Bronchus (tissue), 1 donor: ENCODE data around the genes STK32C and CFAP46.

GRCh38 chr10:131981176-131981661 is 504 bp downstream of the BNIP3 start:
- PRO-cap, result no peak

DNA sequence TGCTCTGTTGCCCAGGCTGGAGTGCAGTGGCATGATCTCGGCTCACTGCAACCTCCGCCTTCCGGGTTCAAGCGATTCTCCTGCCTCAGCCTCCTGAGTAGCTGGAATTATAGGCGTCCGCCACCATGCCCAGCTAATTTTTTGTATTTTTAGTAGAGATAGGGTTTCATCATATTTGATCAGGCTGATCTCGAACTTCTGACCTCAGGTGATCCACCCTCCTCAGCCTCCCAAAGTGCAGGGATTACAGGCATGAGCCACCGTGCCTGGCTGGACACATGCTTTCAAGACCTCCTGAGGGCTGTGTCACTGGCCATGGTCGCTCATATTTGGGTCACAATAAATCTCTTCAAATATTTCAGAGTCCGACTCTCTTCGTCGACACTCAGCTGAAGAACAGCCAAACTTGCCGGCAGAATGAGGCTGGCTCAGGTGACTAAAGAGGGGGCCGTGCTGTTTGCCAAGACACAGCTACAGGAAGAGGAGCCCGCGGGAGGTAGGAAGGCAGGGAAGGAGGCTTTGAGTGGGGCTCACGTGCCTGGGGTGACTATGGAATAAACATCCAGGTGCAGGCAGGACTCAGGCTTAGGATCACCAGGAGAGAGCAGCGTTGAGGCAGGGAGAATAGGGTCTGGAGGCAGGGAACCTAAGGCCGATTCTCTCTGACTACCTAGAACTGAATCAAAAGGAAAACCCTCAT is 19.3 kb upstream of the BNIP3 start:
- PRO-cap, result bidirectional peak, plus-strand start at position 575 of the sequence, minus-strand start at position 398 of the sequence

DNA sequence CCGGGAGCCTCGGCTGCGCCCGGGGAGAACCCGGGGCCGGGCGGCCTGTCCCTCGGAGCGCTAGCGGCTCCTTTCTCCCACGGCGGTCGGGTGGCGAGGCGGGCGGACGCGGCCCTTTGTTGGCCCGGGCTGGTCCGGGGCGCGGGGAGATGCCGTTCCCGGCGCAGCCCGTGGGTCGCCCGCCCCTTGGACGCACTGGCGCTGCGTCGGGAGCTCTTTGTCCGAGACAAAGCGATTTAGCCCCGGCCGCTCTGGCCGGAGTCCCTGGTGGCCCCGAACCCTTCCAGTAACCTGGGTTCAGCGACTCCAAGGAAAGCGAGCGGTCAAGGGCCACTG is 624 bp downstream of the DPYSL4 start:
- PRO-cap, result no peak

- PRO-cap, result unidirectional peak, plus-strand start at chr10:132307153; unidirectional peak, plus-strand start at chr10:132307167; bidirectional peak, plus-strand start at chr10:132308186, minus-strand start at chr10:132307947
Observed at GRCh38 chr10:132307041-132308024, at the start of gene STK32C. Gene STK32C (minus strand): TSS chr10:132307950.

- PRO-cap, result no peak
Observed at GRCh38 chr10:132412857-132413284, 15.9 kb downstream of the PWWP2B start.

DNA sequence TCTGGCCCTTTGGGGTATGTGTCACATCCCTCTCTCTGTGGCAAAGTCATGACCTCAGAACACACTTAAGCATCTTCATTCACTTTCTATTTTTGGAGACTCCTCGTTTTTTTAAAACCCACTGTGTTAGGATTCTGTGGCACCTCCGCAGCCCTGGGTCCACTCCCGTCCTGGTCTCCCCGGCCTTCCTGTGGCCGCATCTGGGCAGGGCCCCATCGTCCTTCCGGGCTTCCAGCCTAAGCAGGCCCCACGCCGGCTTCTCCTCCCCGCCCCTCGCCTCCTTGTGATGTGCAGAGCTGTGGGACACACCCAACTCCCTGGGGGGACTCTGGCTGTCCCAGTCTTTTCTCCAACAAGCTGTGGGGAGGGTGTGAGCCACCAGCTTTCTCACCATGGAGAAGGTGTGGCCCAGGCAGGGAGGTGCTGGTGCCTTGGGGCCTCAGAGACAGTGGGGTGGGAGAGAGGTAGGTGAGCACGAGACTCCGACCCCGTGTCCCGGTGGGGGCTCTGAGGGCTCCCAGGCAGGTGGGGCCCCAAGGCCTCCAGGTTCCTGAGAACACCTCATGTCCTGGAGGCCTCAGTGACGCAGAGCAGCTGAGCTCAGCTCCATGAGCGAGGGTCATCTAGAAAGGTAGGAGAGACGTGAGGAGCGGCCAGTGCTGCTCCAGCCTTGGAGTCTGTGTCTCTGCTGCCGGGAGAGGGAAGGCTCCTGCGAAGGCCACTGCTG is 16.6 kb downstream of the PWWP2B start:
- PRO-cap, result no peak

DNA sequence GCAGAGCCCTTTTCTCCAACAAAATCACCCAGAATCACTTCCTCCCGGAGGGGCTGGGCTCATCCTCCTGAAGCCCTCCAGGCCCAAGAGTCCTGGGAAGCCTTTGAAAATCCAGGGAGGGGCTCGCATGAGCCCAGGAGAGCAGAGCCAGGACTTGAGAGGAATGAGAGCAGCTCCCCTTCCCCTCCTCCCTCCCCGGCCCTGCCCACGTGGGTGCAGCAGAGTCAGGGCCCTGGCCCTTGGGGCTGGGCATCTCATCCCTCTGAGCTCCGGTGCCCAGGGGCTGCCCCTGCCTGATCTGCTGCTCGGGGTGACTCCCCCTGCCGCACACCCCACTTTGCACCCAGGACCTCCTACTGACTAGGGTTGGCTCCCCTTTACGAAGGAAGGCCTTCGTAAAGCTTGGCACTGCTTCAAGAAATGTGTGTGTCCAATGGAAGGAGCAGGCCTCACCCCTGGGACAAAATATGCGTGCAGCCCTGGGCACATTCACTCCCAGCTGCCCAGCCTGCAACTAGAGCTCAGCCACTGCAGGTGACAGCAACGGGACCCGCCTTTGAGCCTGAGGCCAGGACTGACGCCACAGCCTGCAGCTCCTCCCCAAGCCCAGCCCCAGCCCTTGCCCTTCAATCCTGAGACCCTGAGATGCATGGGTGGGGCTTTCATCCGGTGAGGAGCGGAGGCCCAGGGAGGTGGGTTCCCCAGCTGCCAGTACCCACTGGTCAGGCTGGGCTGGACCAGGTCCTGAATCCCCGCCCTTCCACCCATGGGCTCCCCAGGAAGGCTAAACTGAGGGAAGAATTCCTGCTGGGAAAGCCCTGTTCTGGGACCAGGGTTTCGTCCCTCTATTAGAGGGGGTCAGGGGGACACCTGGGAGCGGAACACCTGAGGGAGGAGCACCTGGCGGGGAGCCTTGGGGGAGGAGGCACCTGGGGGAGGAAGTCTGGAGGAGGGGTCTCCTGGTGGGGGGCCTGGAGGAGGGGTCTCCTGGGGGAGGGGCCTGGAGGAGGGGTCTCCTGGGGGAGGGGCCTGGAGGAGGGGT is 21.8 kb downstream of the PWWP2B start:
- PRO-cap, result bidirectional peak, plus-strand start at position 665 of the sequence, minus-strand start at position 264 of the sequence

DNA sequence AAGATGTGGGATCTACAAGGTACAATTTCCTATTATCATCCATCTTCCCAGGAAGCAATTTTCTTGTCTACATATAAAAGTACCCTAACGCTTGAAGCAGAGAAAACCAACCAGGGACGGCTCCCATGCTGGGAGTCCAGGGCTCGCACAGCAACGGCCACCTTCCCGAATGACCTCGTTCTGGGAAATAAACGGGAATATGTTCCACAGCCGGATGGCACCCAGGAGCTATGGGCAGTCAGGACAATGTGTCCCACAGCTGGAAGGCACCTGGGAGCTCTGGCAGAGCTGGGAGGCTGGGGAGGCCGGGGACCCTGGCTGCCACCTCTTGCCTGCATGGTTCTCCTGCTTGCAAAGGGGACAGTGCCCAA is 21.9 kb upstream of the INPP5A start:
- PRO-cap, result no peak

- PRO-cap, result bidirectional peak, plus-strand start at chr10:132518867, minus-strand start at chr10:132518721
Observed at GRCh38 chr10:132517878-132519014, 19.3 kb upstream of the INPP5A start.

DNA sequence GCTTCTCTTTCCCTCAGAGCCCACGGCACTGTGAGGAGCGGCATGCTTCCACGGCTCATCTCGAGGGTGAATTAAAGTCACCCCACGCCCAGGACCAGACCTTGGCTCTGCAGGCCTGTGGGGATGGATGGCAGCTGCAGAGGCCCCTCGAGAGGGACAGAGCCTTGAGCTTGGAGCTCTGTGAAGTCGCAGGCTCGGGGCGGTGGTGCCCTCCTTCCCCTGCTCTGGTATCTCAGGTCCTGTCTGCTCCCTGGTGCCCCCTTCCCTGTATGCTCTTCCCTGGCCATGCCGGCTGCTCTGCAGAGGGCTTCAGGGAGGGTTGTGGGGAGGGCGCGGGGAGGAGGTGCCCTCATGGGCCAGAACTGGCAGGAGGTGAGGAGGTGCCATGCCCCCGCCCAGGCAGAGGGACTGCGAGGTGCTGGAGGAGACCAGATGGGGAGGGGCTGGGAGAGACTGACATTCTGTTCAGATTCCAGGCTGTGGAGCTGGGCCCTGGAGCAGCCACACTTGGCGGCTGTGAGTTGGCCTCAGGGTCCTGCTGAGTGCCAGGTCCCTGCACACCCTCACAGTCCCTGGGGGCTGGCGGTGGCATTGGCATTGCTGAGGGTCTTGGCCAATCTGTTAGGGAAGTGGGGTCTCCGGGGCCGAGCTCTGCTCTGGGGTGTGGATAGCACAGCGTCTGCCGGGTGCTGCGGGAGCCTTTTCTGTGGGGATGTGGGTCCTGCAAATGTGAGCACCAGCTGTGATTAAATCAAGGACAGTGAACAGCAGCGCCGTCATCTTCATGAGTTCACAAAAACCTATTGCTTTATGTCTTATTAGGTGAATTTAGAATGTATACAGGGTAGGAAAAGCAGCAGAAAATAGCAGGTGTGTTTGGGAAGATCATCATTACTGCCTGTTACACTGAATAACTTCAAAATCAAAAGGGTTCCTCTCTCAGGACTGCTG is 25.4 kb downstream of the INPP5A start:
- PRO-cap, result no peak

GRCh38 chr10:132571039-132571554 is 33.5 kb downstream of the INPP5A start:
- PRO-cap, result unidirectional peak, plus-strand start at chr10:132571425

DNA sequence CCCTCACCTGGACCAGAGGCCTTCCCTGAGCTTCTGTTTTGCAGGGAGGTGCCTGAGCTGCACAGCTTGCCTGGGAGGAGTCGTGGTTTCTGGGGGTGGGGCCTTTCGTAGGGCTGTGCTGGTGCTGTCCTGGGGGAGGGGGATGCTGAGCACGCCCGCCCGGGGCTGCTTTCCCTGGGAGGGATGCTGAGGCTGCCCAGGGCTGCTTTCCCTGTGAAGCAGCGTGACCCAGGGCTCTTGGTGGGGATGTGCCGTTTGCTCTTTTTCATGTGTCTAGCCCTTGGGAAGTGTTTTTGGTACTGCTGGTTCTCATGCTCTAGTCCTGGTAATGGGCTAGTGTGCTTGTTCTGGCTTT is 34.7 kb downstream of the INPP5A start:
- PRO-cap, result no peak

GRCh38 chr10:132632102-132632730 is 94.6 kb downstream of the INPP5A start:
- PRO-cap, result no peak

GRCh38 chr10:132676165-132676988 is 109.6 kb downstream of the NKX6-2 start:
- PRO-cap, result no peak

- PRO-cap, result unidirectional peak, plus-strand start at chr10:132679482
Observed at GRCh38 chr10:132679267-132679890, 106.6 kb downstream of the NKX6-2 start.

DNA sequence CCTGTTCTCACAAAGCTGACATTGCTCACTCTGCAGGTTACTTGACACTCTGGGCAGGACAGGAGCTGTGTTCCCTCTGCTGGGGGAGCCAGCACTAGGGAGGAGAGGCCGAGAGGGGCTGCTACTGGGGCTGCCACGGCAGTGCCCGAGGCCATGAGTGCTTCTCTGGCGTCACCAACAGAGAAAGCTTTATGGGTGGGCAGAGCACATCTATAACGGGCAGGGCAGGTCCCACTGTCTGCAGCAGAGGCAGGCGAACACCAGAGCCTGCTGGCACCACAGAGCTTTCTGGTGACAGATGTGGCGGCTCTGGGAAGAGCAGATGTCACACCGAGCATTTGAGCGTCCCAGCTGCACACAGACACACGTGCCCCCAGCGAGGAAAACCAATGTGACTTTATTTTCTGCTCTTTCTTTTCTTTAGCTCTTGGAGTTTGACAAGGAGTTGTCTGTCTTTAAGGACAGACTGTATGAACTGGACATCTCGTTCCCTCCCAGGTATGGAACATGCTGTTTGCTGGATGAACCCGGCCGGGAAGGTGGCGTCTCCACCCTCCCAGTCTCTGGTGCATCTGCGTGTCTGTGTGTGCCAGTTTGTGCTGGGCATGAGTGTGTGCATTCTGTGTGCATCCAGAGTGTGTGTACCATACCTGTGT is 20.5 kb downstream of the NKX6-2 start:
- PRO-cap, result no peak

- PRO-cap, result no peak
Observed at GRCh38 chr10:132782409-132783652, 3.1 kb downstream of the NKX6-2 start.

DNA sequence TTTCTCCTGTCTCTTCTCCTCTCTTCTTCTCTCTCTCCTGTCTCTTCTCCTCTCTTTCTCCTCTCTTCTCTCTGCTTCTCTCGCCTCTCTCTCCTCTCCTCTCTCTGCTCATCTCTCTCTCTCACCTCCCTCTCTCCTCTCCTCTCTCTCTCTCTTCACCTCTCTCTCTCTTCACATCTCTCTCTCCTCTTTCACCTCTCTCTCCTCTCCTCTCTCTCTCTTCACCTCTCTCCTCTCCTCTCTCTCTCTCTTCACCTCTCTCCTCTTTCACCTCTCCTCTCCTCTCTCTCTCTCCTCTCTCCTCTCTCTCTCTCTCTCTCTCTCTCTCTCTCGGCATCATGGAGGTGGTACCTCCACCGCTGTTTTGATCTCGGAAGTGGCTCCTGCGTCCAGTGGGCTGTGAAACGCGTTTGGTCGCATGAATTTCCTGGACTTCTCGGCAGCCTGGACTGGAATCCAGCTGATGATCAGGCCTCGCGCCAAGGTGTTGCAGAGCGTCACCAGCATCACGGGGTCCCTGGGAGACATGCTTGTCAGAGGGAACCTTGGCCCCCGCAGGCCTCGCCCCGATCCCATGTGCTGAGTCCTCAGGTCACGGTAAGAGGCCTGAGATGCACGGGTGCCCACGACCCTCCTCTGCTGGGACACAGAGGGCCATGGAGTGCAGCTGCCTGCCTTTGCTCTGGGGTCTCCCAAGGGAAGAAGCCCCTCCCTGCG is 29.9 kb downstream of the CFAP46 start:
- PRO-cap, result no peak

DNA sequence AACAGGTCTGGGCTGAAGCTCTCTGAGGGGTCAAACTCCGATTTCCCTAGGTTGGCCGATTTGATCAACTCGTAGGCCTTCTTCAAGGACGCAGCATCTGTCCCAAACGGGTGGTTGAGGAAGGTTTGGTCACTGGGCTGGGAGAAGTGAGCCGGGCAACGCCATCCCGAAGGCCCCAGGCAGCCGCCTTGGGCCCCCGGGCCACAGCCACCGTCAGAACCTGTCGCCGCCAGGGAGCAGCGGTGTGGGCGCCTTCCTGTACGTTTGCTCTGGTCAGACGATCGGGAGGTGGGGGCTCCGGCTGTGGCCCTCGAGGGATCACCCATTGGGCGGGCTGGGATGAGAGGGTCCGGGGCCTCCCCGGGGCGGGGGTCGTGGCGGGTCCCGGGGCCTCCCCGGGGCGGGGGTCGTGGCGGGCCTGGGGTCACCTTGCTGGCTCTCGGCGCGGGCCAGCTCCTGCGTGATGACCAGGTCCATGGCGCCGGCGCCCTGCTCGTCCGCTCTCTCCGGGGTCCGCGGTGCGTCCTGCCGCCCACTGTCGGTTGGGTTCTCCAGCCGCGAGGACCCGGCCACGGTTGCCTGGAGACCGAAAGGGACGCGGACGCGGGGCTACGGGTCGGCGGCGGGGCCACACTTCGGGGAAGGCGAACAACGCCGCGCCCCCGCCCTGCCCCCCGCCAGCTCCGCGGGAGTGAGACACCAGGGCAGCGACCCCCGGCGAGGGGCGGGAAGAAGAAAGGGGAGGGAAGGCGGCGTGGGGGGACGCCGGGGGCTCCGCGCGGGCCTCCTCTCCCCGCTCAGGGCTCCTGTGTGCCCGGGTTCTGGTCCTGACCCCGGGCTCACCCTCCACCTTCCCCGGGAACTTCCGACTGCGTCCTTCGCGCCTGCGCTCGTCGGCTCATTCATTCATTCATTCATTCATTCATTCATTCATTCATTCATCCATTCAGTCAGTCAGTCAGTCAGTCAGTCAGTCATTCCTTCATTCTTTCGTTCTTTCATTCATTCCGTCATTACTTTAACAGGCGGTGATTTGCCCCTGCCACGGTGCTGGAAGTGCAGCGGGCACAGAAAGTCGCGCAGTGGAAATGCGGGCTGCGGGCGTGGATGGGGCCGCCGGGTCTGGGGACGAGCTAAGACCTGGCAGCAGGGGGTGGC is at the start of gene CFAP46:
Gene CFAP46 (minus strand): TSS at position 563 of the 1,158 bp plus-strand sequence.
- PRO-cap, result no peak

DNA sequence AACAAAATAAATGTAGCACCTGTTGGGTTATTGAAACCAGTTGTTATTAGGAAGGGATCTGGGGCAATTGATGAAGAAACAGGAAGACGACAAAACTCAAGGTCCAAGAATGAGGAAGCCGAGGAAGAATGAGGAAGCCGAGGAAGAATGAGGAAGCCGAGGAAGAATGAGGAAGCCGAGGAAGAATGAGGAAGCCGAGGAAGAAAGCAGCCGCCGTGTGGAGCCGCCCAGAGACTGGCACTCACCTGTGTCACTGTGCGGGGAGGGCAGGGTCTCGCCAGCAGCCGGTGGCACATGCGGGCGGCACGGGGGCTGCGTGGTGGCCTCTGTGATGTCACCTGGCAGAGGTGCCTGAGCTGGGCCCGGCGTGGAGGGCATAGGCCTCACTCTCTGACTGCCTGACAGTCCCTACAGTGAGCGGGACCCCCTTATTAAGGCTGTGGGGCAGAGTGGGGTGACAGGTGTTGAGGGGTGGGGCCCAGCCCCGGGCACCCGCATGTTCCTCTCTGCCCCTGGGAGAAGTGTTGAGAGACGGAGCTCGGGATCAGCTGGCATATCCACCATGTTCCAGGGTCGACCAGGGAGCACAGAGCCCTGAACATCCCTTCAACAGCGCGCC is 71.2 kb upstream of the CFAP46 start:
- PRO-cap, result no peak